ENCODE measurements around a stretch of chrX.

DNA sequence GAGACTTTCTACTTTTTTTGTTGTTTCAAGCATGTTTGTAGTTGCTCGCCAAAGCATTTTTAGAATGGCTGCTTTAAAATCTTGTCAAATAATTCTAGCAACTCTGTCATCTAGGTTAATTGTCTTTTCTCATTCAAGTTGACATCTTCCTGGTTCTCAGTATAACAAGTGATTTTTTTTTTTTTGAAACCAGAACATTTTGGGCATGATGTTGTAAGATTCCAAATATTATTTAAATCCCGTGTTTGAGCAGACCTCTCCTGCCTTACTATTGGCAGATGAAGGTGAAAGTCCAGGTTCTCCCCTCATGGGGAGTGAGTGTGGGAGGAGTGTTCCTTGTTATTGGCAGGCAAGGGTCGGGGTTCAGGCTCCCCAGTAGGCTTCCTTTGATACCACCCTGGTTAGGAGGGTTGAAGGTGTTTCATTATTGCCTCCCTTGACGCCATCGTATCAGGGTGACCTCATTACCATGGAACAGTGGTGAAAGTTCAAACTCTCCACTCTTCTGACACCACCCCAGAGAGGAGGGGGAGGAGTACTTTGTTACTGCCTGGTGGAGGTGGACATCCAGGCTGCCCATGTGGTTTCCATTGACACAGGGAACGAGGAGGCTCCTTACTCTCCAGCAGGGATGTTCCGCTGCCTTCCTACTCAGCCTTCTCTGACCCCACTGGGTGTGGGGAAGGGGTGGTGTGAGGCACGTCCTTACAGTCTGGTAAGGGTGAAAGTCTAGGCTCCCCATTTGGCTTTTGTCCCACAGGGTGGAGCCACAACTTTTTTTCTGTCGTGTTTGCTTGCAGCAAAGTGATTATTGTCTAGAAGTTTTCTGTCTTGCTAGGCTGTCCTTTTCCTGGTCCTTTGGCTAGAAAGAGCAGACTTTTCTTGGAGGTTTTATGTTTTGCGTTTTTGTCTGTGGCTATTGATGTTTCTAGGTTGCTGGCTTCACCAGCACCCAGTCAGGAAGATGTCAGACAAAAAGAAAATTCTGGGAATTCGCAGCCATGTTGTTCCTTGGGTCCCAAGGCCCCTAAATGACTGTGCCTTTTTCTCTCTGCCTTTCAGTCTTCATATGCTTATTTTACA lies 37.3 kb upstream of the USP9X start:
- RRBS = no CpG with 5 or more reads among the region's 11 CpGs

DNA sequence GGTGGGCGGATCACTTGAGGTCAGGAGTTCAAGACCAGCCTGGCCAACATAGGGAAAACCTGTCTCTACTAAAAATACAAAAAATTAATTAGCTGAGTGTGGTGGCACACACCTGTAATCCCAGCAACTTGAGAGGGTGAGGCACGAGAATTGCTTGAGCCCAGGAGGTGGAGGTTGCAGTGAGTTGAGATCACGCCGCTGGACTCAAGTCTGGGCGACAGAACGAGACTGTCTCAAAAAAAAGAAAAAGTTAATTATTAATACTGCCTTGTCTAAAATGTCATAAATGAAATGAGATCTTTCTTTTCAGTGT lies 17.1 kb downstream of the USP9X start:
- RRBS = no CpG with 5 or more reads among the region's 6 CpGs

DNA sequence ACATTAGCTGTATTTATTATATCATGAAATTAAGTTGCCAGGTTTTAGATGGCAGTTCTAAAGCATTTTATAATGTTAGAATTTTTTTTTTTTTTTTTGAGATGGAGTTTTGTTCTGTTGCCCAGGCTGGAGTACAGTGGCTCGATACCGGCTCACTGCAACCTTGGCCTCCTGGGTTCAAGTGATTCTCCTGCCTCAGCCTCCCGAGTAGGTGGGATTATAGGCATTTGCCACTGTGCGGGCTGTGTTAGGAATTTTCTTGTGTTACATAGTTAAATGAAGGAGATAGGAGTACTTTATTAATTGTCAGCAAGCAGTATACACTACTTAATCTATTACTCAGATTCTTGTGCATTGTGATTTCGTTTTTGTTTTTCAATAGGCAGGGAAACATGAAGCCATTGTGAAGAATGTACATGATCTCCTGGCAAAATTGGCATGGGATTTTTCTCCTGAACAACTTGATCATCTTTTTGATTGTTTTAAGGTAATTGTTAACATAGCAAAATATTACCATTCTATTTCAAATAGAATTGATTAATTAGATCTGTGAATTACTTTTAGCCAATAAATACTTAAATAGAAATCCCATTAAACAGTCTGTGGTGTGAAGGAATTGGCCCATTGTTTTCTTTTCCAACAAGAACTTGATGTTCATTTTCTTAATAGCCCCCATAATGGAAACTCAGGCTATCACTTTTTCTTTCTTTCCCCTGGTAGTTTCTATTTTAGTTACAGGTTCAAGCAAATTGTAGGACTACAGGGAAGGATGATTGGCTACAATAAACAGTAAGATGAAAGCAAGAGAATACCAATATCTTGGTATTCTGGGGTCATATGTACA lies 59.1 kb downstream of the USP9X start:
- RRBS = no CpG with 5 or more reads among the region's 5 CpGs

GRCh38 chrX:41229112-41229726 lies 104.7 kb upstream of the DDX3X start:
- RRBS = no CpG with 5 or more reads among the region's 3 CpGs

GRCh38 chrX:41234670-41235507 lies 99.1 kb upstream of the DDX3X start:
- RRBS = no CpG with 5 or more reads among the region's 14 CpGs

- RRBS = no CpG with 5 or more reads among the region's 4 CpGs
Observed at GRCh38 chrX:41336935-41337598, 3.1 kb downstream of the DDX3X start.

GRCh38 chrX:41338899-41339360 lies 5.0 kb downstream of the DDX3X start:
- RRBS = no CpG with 5 or more reads among the region's 6 CpGs

GRCh38 chrX:41342801-41343912 lies 9.2 kb downstream of the DDX3X start:
- RRBS = no CpG with 5 or more reads among the region's 6 CpGs

DNA sequence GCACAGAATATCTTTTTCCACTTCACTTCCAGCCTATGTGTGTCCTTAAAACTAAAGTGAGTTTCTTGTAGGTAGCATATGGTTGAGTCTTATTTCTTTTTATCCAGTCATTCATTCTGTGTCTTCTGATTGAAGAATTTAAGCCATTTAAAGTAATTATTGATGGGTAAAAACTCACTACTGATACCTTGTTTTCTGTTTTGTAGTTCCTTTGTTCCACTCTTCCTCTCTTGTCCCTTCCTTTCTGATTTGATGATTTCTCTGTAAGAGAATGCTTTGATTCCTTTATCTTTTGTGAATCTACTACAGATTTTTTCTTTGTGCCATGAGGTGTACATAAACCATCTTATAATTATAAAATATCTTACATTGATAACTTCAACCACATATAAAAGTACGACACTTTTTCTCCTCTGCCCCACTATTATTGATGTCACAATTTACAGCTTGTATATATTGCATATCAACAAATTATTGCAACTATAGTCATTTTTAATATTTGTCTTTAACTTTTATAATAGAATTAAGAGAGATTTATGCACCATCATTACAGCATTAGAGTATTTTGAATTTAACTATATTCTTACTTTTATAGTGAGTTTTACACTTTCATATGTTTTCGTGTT lies 24.0 kb downstream of the CASK start:
- RRBS = no CpG with 5 or more reads among the region's 2 CpGs

DNA sequence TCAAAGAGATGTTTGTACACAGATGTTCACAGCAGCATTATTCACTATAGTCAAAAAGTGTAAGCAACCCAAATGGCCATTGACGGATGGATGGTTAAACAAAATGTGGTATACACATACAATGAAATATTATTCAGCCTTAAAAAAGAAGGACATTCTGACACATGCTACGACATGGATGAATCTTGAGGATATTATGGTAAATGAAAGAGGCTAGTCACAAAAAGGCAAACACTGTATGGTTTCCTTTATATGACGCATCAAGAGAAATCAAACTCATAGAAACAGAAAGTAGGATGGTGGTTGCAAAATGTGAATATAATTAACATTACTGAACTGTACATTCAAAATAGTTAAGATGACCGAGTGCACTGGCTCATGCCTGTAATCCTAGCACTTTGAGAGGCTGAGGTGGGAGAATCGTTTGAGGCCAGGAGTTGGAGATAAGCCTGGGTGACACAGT lies 9.5 kb upstream of the CASK start:
- RRBS = no CpG with 5 or more reads among the region's 5 CpGs

GRCh38 chrX:41946104-41946488 lies 22.7 kb upstream of the CASK start:
- RRBS = no CpG with 5 or more reads among the region's 5 CpGs

DNA sequence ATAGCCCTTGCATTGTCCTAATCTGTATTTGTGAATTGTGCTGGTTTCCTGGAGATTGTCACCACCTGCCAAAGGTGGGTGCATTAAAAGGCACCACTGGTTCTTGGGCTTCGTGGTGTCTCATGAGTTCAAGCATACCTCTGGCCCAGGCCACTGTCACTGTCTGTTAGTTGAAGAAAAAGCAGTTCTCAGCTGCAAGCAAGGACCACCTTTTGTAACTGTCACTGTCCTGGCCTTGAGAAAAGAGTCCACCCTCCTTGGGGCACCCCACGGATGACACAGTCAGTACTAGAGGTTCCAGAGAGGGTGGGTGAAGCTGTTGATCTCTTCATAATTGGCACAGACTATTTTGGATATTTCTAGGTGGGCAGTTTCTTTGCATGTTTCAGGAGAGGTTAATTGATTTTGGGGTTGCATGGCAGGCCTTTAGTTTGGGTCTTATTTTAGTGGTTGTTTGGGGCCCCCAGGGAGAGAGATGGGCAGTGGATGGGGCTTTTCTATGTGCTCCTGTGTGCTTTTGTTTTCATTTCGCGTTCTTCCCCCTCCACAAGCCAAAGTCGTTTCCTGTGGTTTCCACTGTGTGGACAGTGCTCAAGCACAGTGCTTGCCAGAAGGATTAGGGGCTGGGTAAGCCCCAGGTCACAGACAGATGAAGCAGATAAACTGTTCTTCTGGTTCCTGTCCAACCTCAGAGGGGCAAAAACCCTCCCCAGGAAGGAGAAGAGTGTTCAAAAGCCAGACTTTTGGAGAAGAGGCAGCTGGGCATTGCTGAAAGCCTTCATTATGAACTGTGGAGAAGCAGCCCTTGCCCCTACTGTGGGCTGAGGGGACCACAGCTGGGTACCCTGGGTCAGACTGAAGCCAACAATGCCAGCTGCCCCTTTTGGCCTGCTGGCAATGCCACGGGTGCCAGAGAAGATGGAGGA lies 156.3 kb upstream of the PPP1R2C start:
- RRBS = no CpG with 5 or more reads among the region's 6 CpGs

- RRBS = no CpG with 5 or more reads among the region's 5 CpGs
Observed at GRCh38 chrX:43589730-43590702, 66.1 kb upstream of the MAOA start.

- RRBS = no CpG with 5 or more reads among the region's 7 CpGs
Observed at GRCh38 chrX:43660910-43662086, 5.2 kb downstream of the MAOA start.

- RRBS = no CpG with 5 or more reads among the region's 4 CpGs
Observed at GRCh38 chrX:43716868-43717893, 61.1 kb downstream of the MAOA start.

DNA sequence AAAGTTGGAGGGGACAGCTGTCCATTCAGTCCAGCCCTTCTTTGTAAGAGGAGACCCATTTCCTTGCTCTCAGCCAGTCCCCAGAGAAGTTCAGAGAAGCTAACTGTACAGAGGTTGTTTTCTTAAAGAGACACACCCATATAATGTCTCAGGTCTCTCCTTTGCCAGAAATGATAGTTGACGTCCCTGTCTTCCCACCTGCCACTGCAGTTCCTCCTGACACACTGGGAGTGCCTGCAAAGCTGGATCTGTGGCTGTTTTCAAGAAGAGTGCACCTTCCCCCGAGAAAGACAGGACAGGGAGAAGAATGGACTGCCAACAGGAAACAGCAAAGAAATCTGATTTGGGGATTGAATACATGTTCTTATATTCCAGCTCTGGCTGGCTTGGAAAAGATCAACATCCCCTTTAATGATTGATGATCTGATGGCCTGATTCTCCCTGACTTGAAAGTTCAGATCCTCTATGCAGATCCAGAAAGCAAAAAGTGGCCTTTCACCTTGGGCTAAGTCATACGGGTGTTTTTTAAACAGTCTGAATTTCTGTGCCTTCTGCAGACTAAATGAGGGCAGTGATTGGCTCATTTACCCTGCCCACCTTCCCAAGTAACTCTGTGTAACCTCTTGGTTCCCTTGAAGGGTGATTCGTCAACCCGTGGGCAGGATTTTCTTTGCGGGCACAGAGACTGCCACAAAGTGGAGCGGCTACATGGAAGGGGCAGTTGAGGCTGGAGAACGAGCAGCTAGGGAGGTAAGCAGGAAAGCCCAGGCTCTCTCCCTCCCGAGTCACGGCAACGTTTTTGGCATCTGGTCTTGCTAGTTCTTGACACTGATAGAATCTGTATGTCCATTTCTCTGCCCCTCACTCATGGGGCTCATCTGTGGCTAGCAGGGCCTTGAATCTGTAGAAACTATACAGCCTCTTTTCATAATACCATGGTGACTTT lies 87.3 kb downstream of the MAOA start:
- RRBS = no CpG with 5 or more reads among the region's 11 CpGs

- RRBS = no CpG with 5 or more reads among the region's 6 CpGs
Observed at GRCh38 chrX:43745862-43746510, 89.9 kb downstream of the MAOA start.

GRCh38 chrX:43860748-43861504 lies 21.3 kb downstream of the MAOB start:
- RRBS = no CpG with 5 or more reads among the region's 9 CpGs

DNA sequence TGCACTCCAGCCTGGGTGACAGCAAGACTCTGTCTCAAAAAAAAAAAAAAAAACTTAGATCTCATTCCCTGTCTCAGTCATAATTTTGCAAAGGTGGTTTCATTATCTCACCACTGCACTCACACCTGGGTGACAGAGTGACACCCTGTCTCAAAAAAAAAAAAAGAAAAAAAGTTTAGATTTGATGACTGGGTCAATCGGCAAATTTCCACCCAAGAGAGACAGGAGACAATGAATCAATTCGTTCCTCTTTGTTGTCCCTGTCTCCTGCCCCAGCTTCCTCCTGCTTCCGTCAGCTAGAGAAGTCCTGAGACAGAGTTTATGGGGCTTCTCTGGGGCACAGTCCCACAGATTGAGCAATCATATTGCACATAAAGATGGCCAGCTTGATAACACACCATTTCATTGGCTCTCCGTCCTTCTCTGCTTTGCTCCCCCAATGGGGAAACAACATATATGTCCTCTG lies 78.3 kb upstream of the FUNDC1 start:
- RRBS = no CpG with 5 or more reads among the region's 4 CpGs

- RRBS = no CpG with 5 or more reads among the region's 4 CpGs
Observed at GRCh38 chrX:44960182-44960873, 87.3 kb downstream of the KDM6A start.